Cardiac fibroblast (primary cell): ENCODE results near the gene MCM3AP.

GRCh38 chr21:45388011-45388448 is 16.9 kb upstream of the COL18A1 start:
- RRBS, result no CpG with 5 or more reads among the region's 7 CpGs

- RRBS, result no CpG with 5 or more reads among the region's 23 CpGs
Observed at GRCh38 chr21:45403830-45404548, 976 bp upstream of the COL18A1 start.

DNA sequence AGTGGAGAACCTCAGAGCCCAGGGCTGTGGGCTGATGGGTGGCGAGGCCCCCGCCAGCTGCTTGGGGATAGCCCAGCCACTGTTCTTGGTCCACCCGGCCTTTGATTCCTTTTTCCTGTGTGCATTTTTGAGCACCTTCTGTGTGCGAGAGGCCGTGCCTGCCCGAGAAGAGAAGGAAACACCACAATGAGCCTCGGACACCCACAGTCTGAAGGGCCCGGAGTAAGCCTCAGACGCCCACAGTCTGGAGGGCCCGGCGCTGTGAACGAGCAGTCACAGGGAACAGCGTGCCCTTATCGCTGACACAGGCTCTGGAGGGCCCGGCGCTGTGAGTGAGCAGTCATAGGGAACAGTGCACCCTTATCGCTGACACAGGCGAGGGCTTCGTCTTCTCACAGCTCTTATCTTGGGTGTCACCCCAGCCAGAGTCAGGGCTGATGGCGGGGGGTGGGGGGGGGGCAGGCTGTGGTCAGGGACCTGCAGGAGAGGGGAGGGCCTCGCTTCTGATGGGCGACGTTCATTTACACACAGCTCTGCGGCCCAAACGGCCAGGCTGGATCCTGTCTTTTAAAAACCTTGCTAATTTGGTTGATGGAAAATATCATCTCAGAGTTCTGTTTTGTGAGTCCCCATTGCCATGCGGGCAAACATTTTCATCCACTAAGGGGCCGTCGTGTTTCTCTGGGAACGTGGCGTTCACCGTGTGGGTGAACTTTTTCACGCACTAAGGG is 6.5 kb downstream of the COL18A1 start:
- RRBS, result 16% methylated on average over 2 of the region's 32 CpGs

GRCh38 chr21:45412677-45413244 is 7.8 kb downstream of the COL18A1 start:
- RRBS, result no CpG with 5 or more reads among the region's 14 CpGs

GRCh38 chr21:45440609-45441301 is 35.8 kb downstream of the COL18A1 start:
- RRBS, result 90% methylated on average over 5 of the region's 29 CpGs

- RRBS, result 83% methylated on average over 5 of the region's 25 CpGs
Observed at GRCh38 chr21:45449381-45450294, 44.7 kb downstream of the COL18A1 start.

DNA sequence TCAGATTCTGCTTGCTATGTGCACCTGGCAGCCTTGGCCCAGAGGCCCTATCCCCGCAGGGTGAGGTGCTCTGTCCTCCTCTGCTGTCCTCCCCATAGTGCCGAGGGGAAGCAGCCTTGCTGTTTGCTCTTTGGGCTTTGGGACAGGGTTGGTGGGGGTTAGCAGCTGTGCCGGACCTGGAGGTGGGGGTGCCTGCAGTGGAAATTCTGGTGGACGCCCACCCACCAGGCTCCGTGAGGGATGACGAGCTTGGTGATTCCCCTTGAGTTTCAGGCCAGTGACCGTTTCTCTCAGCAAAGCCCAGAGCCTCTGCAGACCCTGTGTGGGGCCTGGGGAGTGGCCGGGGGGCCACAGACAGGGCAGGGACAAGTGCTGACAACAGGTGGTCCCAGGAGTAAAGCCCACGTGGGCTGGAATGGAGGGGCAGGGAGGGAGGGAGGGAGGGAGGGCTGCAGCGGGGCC is 52.7 kb downstream of the COL18A1 start:
- RRBS, result no CpG with 5 or more reads among the region's 10 CpGs

DNA sequence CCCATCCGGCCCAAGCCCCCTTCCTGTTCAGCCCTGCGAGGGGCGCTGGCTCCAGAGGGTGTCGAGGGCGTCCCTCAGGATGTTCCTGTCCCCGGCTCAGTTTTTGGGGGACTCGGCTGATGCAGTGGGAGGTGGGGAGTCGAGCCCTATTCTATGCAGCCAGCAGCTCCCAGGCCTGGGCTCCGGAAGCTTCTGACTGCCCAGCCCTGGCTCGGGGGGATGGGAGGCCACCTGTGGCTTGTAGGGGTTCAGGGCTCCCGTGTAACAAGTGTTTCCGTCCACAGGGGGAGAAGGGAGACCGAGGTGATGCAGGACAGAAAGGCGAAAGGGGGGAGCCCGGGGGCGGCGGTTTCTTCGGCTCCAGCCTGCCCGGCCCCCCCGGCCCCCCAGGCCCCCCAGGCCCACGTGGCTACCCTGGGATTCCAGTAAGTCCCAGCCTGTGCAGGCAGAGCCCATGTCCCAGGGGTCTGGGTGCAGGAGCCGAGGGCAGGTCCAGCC is 38.1 kb downstream of the SLC19A1 start:
- RRBS, result 88% methylated on average over 5 of the region's 22 CpGs

- RRBS, result no CpG with 5 or more reads among the region's 19 CpGs
Observed at GRCh38 chr21:45979036-45979471, 2.5 kb upstream of the COL6A1 start.

DNA sequence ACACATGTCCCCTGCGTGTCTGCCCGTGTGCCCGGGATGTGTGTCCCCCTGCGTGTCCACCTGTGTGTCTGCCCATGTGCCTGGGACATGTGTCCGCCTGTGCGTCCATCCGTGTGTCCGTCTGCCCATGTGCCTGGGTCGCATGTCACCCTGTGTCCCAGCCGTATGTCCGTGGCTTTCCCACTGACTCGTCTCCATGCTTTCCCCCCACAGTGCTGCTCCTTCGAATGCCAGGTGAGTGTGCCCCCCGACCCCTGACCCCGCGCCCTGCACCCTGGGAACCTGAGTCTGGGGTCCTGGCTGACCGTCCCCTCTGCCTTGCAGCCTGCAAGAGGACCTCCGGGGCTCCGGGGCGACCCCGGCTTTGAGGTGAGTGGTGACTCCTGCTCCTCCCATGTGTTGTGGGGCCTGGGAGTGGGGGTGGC is 5.7 kb downstream of the COL6A1 start:
- RRBS, result 92% methylated on average over 2 of the region's 21 CpGs

DNA sequence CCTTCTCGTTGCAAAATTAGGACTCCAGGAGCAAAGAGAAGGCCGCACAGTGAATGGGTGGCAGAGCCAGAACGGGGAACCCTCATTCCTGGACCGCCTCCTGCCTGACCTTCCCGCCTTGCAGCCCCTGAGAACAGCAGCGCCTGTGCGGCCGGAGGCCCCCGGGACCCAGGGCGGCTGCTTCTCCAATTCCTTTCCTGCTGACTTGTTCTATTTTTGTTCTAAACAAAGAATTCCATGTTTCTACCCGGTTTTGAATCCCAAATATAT is 32.0 kb upstream of the COL6A2 start:
- RRBS, result 12% methylated on average over 3 of the region's 11 CpGs

- RRBS, result no CpG with 5 or more reads among the region's 28 CpGs
Observed at GRCh38 chr21:46128007-46128908, 27.1 kb downstream of the FTCD start.

DNA sequence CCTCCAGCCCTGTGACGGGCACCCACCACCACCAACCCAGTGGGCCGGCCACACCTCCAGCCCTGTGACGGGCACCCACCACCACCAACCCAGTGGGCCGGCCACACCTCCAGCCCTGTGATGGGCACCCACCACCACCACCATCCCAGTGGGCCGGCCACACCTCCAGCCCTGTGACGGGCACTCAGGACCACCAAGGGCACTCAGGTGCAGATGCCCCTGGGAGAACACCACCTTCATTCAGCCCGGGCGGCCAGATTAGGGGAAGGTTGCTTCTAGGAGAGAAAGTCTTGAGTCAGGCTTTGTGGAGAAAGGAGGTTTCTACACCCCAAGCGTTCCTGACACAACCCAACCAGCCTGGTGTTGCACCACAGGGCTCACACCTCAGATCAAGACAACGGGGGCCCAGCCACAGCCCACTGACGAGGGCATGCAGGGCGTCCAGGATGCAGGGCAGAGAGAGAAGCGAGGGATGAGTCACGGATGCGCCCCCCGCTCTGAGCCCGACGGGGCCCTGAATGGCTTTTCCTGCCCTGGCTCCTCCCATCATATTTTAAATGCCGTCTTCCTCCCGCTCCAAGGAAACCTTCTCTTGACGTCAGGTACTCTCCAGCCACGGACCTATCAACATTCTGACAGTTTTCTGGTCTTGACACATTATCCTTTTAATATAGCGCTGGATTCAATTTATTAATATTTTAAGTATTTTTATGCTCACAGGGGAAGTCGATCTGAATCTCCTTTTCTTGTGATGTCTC is 506 bp upstream of the SPATC1L start:
- RRBS, result 0% methylated on average over 1 of the region's 24 CpGs

DNA sequence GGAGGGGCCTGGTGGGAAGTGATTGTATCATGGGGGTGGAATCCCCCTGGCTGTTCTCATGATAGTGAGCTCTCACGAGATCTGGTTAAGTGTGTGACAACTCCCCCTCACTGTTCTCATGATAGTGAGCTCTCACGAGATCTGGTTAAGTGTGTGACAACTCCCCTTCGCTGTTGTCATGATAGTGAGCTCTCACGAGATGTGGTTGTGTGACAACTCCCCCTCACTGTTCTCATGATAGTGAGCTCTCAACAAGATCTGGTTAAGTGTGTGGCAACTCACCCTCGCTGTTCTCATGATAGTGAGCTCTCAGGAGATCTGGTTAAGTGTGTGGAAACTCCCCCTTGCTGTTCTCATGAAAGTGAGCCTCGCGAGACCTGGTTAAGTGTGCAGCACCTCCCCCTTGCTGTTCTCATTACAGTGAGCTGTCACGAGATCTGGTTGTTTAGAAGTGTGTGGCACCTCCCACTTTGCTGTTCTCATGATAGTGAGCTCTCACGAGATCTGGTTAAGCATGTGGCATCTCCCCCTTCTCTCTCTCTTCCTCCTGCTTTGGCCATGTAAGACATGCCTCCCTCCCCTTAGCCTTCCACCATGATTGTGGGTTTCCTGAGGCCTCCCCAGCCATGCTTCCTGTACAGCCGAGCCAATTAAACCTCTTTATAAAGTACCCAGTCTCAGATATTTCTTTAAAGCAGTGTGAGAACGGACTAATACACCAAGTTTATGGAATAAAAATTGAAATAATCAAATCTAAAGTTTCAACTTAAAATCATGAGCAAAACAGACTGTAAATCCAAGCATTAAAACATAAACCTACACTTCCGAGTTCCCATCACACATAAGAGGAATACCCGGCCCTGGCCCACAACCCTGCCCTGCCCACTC is 25.1 kb upstream of the LSS start:
- RRBS, result no CpG with 5 or more reads among the region's 13 CpGs

- RRBS, result under 1% methylated on average over 21 of the region's 51 CpGs
Observed at GRCh38 chr21:46285515-46286133, at the start of gene MCM3AP. Gene MCM3AP (minus strand): TSS chr21:46285611.

GRCh38 chr21:46317856-46318621 is 5.6 kb downstream of the C21orf58 start:
- RRBS, result no CpG with 5 or more reads among the region's 19 CpGs

- RRBS, result no CpG with 5 or more reads among the region's 22 CpGs
Observed at GRCh38 chr21:46374710-46375444, 50.9 kb downstream of the PCNT start.

- RRBS, result under 1% methylated on average over 5 of the region's 79 CpGs
Observed at GRCh38 chr21:46457710-46458767, 652 bp upstream of the DIP2A start.

- RRBS, result no CpG with 5 or more reads among the region's 5 CpGs
Observed at GRCh38 chr21:46548083-46548521, 56.8 kb downstream of the S100B start.

- RRBS, result no CpG with 5 or more reads among the region's 13 CpGs
Observed at GRCh38 chr21:46550429-46551113, 54.3 kb downstream of the S100B start.